REH cell (cell line): Measurements from ENCODE around the gene CABLES2.

DNA sequence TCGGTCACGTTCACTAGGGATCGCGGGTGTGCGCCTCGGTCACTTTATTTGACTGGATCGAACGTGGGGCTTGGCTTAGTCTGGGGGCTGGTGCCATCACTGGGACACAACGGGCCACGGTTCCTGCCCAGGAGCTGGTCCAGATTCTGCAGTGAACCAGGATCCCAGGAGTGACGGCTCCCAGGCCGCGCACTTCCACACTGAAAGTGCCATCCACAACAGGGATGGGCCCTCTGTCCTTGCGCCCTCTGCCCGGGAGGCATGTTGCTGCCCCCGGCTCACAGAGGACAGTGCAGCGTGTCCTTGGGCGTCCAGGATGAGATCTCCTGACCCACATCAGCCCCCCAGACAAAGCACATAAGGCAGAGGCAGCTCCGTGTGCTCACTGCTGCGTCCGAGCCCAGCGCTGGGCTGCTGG lies 6.7 kb upstream of the LAMA5 start:
- PRO-cap = no peak

GRCh38 chr20:62378138-62378525 lies 8.8 kb upstream of the RPS21 start:
- PRO-cap = no peak

- PRO-cap = bidirectional peak, plus-strand start at chr20:62407450, minus-strand start at chr20:62407280; bidirectional peak, plus-strand start at chr20:62407743, minus-strand start at chr20:62407617
Measured at GRCh38 chr20:62406658-62407996, at the start of gene CABLES2. Gene CABLES2 (minus strand): TSS chr20:62407285.

DNA sequence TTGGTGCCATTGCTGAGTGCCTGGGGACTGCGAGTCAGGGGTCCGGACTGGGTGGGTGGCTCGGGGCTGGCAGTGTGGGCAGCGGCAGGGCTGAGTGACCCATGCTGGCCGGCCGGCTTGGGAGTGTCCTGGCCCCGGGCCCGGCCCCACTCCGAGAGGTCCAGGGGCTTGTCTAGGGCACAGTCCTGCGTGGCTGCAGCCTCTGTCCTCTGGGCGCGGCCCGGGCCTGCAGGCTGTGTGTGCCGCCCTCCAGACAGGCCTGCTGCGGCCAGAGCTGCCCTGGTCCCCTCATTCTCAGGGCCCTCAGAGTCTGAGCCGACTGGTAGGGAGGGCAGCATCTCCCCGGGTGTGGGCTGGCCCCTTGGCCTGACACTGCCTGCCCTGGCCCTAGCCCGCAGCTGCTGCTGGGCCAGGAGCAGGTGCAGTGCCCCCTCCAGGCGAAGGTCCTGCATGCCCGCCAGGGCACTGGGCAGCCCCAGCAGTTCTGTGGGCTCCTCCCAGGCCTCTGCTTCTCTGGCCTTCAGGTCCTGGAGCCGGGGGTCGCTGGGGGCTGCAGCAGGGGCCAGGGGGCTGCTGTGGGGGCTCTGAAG lies 6.9 kb upstream of the CABLES2 start:
- PRO-cap = no peak

- PRO-cap = no peak
Measured at GRCh38 chr20:62484858-62486008, 9.4 kb upstream of the GATA5 start.

DNA sequence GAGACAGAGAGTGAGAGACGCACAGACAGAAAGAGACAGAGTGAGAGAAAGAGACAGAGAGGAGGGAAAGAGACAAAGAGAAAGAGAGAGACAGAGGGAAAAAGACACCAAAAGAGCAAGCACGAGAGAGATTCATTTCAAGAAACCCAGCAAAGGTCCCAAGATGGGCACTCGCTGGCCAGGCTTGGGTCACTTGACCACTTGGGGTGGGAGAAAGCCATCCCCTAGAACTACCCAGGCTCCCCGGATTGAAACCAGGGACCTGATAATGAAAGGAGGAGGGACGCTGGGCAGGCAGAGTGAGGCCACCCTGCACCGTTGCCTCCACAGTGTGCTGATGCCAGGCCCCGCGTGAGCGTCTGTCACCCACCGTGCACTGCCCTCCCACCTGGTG lies 67.9 kb upstream of the SLCO4A1 start:
- PRO-cap = no peak

- PRO-cap = unidirectional peak, minus-strand start at chr20:62602707
Measured at GRCh38 chr20:62602352-62602929, 39.9 kb upstream of the SLCO4A1 start.

DNA sequence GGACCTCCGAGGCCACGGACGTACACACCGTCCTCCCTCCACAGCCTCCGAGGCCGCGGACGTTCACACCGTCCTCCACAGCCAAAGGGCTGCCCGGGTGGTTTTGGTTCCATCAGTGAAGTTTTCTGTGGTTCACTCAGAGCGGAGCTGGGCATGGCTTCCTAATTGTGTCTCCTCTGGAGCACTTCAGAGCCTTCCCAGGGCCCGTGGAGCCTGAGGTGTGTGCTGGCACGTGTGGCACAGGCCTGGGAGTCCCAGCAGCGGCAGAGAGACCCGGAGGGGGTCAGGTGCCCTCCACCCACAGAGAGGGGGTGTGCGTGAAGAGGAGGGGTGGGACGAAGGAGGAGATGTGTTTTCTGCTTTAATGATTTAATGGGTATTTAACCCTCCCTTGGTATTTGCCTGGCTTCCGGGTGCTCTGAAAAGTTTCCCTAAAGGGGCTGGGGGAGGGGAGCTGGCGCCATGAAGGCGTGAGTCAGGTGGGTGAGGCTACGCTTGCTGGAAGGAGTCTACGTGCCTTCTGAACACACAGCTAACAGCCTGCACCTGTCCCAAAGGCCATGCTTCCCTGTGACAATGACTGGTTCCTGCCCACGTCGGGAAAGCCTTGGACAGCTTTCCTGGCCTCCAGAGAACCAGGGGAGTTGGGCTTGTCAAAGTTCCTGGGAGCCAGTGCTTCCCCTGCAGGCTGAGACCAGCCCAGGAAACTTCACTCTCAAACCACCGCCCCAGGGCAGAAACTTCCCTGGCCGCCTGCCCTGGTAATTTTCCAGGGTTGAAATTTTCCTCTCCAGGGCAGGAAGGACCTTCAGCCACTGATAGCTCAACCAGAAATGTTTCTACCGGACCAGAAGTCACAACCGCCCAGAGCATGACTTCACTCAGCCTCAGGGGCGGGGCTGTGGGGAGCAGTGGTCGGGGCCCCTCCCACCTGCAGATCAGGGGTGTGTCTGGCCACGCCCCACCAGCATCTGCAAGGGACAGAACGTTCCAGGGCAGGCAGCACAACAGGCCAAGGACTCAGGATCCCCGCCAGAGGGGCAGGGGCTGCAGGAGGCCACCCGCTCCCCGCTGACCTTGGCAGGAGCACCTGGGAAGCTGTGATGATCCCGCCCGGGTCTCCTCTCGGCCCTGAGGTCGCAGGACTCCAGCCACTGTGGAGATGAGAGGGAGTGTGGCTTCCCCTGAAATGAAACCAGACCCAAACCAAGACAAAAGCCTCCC lies 18.7 kb upstream of the SLCO4A1 start:
- PRO-cap = bidirectional peak, plus-strand start at position 473 of the sequence, minus-strand start at position 433 of the sequence; bidirectional peak, plus-strand start at position 967 of the sequence, minus-strand start at position 841 of the sequence

GRCh38 chr20:62685965-62686607 lies 22.6 kb upstream of the NTSR1 start:
- PRO-cap = bidirectional peak, plus-strand start at chr20:62686339, minus-strand start at chr20:62686234

DNA sequence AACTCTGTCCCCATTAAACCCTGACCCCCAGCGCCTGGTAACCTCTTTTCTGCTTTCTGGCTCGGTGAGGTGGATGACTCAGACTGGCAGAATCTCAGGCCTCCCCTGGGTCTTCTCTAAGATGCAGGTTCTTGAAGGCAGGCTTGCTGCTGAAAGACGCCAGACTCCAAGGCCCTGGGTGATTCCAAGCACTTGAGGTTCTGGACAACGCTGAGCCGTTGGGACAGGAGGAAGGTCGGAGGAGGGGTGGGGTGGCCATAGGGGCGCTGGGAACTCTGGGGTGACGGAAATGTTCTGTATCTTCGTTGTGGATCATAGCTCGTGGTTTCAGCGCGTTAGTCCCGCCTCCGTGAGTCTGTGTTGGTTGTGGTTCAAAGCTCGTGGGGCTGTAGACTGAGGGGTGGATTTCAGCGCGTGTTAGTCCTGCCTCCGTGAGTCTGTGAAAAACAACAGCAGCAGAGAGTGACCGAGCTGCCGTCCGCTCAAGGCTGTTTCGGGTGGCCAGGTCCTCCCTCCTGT lies 7.6 kb downstream of the NTSR1 start:
- PRO-cap = no peak

DNA sequence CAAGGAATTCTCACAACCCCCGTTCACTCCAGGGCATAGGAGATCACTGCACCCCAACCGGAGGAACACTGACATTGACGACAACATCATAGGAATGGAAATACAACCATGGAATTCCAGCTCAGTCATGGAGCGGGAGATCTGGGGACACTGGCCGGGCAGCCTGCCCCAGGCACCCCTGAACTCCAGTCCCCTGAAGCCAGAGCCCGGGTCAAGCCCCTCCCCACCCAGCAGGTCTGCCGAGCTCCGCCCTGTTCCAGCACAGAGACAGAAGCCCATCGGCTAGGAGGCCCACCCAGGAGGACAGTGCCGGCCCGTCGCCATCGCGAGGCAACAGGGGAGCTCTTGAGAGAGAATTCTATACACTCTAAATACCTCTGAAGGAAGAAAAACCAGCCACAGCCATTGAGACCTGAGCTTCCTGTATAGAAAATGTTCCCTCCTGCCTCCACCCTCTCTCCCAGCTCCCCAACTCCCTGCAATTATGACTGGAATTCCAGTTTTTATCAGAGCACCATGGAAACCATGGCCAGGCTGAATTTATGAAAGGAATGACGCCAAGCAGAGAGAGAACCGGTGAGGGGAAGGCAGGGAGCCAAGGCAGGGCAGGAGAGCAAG lies 27.8 kb upstream of the MRGBP start:
- PRO-cap = no peak

GRCh38 chr20:62876833-62877382 lies 15.3 kb upstream of the TCFL5 start:
- PRO-cap = no peak

DNA sequence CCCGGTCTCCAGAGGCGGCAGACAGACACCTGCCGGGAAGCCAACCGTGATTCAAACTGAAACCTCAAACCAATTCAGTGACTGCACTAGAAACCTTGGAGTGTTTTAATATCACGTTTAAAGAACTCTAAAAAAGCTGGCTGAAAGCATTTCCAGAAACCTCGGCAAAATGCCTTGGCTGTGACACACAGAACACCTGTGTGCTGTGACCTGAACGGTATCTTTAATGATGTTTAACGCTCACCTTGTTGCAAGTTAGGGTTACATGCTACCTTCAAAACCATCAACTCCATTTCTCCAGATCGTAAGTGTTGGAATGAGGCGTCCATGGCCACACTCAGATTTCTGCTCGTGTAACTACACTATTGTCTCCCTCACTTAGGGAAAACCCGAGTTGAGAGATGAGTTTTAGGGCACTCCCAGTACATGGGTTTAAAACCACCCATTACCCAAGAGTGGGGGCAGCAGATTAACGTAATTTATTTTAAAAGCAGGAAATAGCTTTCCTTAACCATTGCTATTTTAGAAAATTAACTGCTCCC lies 27.1 kb downstream of the DIDO1 start:
- PRO-cap = no peak

DNA sequence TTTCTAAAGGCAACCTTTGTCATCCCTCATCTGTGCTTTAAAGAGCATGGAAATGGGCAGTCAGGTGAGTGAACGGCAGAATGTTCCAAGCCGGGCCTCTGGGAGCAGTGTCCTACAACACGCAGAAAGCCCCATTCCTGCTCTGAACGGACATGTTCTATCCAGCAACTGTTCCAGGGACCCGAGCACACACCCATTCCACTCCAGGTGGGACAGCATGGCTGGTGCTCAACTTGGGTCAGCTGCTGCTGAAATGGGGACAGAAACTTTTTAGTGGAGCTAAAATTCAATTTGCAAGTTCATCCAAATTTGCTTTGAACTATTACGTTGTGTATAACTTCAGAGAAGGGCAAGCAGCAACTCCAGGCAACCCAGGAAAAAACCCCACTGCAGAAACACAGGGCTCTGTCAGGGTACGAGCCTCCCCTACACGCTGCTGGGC lies 26.6 kb downstream of the DIDO1 start:
- PRO-cap = no peak

DNA sequence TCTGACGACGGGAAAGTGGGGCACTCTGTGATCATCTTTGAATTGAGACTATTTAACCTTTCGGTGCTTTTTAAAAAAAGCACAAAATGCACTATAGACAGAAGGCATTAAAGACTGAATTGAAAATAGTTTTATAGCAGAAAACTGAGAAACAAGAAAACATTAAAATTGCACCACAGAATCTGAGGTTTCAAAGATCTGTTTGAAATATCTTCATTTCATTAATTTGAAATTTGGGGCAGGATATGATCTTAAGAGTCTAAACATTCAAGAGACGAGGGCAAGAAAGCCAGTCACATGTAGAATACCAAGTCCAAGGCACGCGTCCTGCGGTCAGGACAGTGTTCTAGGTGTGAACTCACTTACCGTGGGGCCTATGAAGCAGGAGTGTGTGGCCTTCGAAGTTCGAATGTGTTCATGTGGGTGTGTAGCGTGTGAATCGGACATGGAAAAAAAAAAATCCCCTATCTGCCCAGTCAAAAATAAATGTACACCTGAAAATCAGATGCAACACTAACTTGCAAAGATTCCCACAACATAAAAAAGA lies 21.3 kb downstream of the DIDO1 start:
- PRO-cap = no peak

DNA sequence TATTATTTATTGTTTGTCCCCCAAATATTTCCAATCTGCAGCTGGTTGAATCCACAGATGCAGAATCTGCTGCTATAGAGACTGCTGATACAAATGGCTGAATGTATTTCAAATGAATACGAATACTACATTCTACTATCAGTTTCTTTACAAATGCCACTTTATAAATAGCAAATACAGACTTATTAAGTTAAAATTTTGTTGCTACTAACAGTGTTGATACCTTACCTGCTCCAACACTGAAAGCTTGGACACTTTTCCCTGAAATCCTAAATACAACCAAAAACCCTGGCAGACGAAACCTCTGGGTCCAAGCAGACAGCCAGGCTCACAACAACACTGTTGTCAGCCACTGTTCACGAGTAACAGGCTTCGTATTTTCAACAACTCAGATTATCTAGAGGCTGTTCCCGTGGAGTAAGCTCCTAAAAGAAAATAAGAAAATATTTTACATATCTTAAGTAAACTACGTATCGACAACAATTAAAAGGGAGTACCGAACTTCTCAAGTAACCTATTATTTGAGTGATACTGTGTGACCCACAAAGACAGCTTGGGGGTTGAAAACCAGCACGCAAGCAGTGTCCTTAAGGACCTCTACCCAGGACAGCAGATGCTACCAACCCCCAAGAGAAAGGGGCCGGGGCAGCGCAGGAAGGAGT lies 12.2 kb downstream of the DIDO1 start:
- PRO-cap = no peak

DNA sequence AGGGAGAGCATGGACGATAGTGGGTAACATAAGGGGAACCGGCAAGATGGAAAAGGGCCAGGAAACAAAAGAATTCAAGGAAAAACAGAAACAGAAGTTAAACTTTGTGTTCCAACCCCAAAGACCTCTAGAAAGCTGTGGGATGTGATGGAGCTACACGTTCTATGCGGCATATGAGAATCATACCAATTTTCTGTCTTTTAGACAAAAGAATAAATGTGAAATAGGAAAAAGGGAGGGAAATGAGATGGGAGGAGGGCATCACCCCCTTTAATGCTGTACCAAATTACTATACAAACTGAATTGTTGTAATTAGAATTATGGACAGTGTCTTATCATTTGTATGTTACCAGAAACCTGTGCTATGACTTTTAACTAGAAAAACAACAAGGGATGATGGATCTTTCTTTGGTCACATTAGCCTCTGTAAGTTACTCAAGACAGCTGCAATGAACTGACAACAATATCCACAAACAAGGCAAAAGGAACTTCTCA lies 4.1 kb upstream of the DIDO1 start:
- PRO-cap = no peak

- PRO-cap = no peak
Measured at GRCh38 chr20:62960642-62961055, 8.1 kb downstream of the SLC17A9 start.

- PRO-cap = no peak
Measured at GRCh38 chr20:63230529-63231314, 5.0 kb upstream of the BIRC7 start.

DNA sequence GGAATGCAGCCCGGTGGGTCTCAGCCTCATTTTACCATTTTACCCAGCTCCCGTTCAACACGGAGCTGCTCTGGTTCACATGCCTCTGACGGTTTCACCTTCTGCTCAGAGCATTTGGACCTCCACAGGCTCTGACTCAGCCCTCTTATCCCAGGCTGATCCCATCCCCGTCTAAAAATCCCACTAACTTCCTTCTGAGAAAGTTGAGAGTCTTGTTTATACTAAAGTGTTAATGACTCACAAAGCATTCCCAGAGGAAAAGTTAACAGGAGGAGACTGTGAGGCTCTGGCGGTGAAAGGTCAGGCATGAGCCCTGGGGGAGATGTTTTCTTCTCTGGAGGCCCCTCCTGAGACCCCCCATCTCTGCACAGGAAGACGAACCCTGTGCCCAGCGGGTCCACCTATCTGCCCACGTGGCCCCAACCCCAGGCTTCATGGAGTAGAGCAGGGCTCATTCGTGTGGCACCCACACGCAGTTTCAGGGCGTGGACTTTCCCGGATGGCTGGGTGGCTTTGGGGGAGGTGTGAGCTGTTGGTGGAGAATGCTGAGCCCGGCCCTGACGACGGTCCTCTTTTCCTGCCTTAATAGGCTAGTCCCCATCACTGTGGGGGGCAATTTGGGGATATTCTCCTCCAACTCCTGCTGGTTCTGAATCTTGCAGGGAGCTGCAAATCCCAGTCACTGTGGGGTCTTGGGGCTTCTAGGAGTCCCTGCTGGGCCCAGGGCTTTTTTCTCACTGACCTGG lies 3.2 kb upstream of the BIRC7 start:
- PRO-cap = no peak